ENCODE measurements around the genes LIPM and SLC16A12.

DNA sequence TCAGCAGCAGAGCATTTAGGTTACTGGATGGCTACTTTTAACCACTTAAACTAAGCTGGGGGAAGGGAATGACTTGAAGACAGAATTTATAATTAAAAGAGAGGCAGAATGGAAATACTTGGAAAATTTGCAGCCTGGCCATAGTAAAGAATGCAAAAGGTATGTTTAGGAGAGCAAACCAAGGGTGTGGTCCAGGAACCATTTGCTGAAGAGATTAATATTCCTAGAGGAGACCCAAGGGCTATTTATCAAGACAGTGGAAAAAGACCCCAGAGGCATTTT is 23.9 kb downstream of the PTEN start:
- PRO-cap = no peak

GRCh38 chr10:87915324-87915925 is 52.0 kb downstream of the PTEN start:
- PRO-cap = no peak

DNA sequence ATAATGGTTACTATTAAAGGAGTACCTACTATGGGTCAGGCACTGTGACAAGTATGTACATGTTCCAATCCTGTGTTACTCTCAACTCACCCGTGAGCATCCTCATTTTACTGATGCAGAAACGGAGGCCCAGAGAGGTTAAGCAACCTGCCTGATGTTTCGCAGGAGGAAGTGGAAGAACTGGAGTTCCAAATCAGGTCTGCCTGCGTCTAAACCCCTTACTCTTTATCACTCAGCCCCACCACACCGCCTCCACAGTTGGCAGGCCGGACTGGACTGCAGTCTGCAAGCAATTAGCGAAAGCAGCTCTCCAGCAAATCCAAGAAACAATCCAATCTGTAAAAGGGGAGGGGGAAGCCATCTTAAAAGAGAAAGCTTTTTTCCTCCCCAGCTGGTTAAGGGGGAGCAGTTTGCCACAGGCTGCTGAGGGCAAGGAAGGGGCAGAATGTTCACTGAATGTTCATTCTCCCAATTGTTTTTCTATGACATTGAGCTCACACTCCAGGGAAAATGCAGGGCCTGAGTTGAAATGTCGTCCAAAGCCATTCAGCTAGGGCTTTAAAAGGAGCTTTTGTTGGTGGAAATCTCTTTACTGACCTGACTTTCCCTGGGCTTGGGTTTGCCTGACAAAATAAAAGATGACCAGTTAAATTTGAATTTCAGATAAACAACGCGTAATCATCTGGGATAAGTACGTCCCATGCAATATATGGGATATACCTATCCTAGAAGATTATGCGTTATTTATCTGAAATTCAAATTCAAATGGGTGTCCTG is 350.0 kb downstream of the RNLS start:
- PRO-cap = no peak

GRCh38 chr10:88255943-88256919 is 326.9 kb downstream of the RNLS start:
- PRO-cap = no peak

- PRO-cap = bidirectional peak, plus-strand start at chr10:88271155, minus-strand start at chr10:88270978
Measured at GRCh38 chr10:88270842-88271244, 312.3 kb downstream of the RNLS start.

DNA sequence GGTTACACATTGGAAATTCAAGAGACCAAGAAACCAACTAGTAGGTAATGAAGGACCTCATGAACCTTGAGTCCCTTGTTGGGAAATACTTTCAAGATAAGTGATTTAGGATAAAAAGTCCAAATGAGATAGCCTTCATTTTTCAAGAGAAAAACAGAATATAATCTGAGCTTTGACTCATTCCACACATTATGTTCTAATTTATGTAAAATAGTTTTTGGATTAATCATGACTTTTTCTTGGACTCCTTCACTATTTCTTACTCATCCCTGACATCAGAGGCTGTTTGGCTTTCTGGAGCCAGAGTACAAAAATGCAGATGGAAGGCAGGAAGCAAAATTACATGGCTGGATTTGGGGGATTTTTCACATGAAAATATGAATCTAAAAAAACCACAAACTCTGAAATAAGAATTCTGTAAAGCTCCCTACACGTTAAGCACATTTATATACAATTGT is 13.0 kb upstream of the LIPF start:
- PRO-cap = no peak

DNA sequence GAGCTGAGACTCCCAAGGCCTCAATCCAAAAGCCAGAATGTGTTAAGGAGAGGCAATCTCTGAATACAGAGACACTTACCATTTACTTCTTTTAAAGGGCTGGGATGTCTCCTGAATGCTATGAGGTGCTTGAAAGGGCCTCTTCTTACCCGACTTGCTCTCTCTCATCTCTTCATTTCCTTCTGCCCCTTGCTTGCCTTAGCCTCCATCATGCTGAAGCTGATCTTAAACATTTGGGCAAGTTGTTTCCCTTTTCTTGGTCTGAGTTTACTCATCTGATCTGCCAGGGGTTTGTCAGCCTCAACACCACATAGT is 10.0 kb upstream of the LIPM start:
- PRO-cap = no peak

DNA sequence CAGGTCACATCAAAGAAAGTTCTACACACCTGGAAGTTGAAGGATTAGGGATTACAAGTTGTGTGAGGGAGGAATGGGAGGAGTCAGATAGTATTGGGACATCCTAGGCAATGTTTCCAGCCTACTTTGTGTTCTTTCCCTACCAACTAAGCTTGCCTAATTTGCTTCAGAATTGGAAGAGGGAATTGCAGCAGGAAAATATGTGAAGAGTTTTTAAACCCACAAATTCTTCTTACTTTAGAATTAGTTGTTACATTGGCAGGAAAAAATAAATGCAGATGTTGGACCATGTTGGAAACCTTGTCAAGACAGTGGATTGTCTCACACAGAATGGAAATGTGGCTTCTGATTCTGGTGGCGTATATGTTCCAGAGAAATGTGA is at the start of gene LIPM:
Gene LIPM, plus strand, starts transcription at position 122 of the 382 bp plus-strand sequence.
- PRO-cap = no peak

DNA sequence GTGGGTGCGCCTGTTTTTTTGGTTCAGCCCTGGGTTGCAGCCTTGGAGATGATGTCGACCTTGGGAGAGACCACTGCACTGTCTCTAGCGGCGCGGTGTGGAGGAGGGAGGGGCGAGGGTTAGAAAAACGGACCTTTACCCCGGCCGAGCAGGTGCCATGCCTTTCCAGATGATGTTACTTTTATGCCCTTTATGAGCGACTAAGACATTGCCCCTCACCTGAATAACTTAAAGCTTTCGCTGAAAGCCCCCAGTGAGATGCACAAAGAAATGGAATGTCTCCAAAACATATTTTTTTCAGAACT is 863 bp downstream of the STAMBPL1 start:
- PRO-cap = no peak

DNA sequence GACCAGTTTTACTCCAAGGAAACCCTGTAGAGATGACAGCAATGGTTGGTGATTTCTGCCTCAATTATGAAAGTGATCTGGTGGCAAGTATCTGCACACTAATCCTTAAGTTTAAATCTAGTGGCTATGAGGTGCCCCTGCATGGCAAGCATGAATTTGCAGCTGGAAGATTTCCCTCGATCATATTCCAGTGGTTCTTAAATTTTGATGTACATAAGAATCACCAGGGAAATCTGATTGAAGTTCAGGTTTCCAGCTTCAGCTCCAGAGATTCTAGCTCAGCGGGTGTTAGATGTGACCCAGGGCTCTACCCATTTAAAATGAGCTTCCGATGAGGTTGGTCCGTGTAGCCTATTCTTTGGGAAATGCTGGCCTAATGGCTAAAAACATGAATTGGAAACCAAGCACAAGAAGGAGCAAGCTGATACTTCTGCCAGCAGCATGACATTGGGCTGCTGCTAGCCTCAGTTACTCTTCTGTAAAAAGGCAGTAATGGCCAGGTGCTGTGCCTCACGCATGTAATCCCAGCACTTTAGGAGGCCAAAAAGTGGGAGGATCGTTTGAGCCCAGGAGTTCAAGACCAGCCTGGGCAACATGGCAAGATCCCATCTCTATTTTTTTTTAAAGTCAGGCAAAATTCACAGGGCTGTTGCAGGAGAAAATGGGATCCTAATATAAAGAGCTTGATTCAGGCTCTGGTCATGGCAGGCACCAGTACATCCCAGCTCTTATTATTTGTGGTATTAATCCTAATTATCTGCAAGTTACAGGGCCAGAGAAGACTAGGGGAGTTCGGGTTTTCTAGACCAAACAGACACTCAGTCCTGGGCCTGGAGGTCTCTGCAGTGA is 19.5 kb downstream of the ACTA2 start:
- PRO-cap = no peak

- PRO-cap = no peak
Measured at GRCh38 chr10:88949804-88950445, 2.6 kb downstream of the ACTA2 start.

DNA sequence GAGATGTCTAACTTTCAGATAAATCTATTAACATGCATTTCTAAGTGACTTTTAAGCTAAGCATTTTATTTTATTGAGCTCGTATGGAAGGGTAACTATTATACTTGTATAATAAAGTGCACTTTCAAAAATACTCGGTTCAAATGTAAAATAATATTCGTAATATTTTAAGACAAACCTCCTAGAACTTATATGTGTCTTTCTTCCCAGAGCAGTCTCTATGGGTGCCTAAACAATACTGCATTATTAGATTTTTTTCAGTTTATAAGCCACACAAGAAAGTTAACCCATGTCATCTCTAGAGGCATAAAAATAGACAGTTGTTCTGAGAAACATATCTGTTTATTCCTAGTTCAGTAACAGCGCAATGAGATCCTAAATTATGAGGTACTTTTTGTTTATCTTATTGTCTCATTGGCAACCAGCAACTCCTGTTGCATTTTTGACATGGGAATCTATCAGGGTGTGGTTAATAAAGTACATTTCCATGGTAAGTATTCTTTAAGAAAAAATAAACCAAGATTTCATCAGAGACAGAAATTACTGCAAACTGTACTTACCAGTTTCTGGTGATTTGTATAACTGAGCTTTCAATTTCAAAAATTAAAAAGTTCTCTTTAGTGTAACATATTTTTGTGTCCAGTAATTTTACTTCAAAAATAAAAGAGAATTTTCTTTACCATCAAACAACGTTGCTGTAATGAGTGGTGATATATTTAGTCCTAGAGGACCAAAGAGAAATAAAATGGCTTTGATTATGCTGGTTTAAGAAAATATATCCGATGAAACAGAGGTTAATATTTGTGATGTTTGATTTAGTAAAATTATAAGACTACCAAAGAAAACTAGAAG is 9.0 kb downstream of the FAS start:
- PRO-cap = no peak

- PRO-cap = no peak
Measured at GRCh38 chr10:89115169-89115653, 91.9 kb downstream of the CH25H start.

DNA sequence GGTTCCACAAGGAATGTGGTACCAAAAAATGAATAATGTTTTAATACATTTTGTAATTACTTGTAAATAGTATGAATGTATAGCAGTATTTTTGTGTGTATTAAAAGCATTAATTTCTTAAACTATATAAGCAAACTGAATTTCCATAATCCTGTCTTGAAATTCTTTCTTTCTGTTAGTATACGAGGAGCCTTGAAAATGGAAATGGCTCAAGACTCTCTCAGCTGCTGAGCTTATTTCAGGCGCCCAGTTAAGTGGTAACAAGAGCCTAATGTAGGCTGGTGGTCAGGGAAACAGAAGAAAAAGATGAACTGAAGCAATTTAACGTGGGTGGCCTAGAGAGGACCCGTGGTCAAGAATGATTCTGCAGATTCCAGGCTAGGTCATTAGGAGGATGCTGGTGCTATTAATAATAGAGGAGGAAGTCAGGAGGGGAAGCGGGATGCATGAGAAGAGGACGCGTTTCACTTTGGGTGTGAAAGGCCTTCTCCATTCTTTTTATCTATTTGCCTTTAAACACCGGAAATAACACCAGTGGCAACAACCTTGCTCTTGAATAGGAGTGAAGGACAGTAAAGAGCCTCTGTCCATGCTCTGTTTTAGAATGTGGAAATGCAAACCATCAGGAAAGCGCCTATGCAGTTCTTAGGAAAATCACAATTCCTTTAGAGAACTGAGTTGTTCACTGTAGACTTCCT is 8.8 kb downstream of the LIPA start:
- PRO-cap = no peak

GRCh38 chr10:89346247-89347277 is 18.8 kb downstream of the IFIT3 start:
- PRO-cap = no peak

- PRO-cap = bidirectional peak, plus-strand start at chr10:89414993, minus-strand start at chr10:89414792; bidirectional peak, plus-strand start at chr10:89415416, minus-strand start at chr10:89415367; unidirectional peak, minus-strand start at chr10:89415594
Measured at GRCh38 chr10:89414925-89415859, 824 bp downstream of the IFIT5 start.

GRCh38 chr10:89494495-89495023 is 40.8 kb downstream of the SLC16A12 start:
- PRO-cap = no peak

DNA sequence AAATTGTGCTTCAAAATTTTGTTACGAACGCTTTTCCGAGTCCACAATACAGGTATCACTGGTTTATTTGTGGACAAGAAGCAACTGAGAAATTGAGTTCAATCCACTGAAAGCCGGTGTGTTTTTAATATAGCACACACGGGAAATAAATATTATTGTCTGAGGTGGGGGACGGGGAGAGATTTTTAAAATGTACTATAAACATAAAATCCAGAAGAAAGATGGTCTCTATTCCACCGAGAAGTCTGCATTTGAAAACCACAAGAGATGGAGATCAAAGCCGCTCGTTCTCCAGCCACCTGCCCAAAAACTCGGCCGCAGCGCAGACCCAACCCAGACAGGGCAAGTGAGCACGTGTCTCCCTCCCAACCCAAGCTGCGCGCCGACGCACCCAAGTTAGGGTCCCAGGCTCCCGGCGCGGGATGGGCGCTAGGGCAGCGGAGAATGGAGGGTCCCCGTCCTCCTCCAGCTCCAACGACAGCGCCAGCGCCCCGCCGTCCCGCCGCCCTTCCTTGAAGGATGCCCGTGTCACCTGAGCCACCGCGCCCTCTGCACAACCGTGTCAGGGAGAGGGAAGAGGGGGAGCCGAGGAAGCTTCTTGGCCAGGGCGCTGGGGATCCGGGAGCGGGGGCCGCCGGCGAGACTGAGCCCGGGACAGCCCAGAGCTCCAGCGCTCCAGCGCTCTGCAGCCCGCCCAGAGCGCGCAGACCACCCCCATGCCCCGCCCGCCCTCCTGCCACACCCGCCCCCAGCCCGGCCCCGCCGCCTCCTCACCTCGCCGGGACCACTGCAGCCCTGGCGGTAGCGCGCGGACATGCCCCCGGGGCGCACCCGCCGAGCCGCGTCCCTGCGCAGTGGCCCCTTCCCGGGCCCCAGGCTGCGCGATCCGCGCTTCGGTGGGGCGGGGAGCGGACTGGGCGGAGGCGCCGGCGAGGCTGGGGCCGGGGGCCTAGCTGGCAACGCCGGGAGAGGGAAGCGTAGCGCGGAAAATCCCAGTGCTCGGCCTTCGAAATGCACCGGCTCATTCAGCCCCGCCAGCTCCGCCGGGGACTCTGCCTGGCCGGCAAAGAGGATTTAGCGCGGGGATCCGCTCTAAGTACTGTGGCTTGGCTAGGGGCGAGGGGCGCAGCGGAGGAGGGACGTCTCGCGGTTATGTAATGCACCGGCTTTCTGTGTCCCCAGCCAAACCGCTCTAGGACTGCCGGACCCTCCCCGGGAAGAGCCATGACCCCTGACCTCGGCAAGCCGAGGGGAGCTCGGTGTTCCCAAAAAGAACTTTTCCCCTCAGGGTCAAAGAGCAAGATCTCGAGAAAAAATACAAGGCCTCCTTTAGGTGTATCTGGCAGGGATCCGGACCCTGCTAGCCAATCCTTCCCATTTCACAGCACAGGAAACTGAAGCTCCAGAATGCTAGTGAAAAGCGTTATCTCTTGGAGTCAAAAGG is at the start of gene SLC16A12:
Gene SLC16A12, minus strand, starts transcription at position 685 of the 1,444 bp plus-strand sequence.
- PRO-cap = no peak

DNA sequence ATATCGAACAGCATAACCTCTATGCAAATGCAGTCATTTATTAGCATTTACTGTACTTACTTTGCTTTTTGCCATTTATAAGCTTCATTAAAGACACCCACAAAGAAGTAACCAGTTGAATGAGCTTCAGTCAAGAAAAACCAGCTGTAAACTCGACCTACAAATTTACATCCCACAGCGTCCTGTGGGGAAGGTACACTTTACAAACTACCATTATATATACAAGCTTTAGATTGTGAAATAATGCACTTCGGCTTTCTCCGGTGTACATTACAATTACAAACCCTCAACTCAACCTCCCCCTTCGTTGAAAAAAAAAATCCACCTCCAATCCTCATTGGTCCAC is 1.4 kb downstream of the PANK1 start:
- PRO-cap = no peak

GRCh38 chr10:89702037-89702455 is 656 bp downstream of the KIF20B start:
- PRO-cap = no peak

Measured in natural killer cell (primary cell).